Bronchial lymph node (tissue), 1 donor: ENCODE measurements around a stretch of chr18.

GRCh38 chr18:56873595-56874291 lies 222.6 kb downstream of the WDR7 start:
- PRO-cap = no peak

GRCh38 chr18:56975930-56976335 lies 171.0 kb upstream of the BOD1L2 start:
- PRO-cap = no peak

GRCh38 chr18:57258507-57258806 lies 93.9 kb upstream of the ST8SIA3 start:
- PRO-cap = no peak

DNA sequence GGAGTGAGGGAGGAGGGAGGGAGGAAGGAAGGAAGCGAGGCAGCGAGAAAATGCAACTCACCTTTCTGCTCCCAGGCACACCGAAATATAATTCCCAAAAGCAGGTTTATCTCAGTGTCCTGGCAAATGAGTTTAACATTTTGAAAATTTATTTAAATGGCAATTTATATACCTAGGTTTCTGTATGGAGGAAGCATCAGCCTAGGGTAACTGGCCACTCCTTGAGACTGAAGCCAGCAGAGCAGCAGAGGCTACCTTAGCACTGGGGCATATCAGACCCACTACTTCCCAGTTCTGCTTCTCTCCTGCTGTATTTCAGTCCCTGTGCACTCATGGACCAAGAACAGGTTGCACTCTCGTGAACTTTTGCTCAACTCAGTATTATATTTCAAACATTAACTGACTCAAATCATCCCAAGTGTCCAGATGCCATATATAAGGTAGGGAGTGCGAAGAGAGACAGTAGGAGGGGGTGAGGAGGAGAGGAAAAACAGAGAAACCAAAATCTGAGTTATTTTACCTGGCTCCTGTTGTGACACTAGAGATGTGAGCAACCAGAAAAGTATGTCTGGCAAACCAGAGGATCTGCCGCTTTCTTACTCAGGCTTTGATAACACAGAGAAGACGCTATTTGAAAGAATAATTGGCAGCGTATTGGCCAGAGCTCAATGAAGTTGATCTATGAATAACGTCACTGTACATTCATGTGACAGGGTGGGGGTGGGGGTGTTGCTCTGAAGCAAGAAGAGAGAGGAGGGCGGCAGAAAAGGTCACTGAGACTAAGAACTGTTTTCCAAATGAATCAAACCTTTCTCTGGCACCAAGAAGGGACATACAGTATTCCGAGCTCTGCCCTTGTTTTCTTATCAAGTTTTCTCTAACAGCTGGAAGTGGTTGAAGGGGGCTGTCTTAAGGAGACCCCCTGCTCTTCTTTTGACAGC lies 1.9 kb upstream of the ONECUT2 start:
- PRO-cap = no peak

GRCh38 chr18:57555249-57555540 lies 31.3 kb downstream of the FECH start:
- PRO-cap = unidirectional peak, minus-strand start at chr18:57555485

GRCh38 chr18:57662371-57662728 lies 40.7 kb upstream of the NARS1 start:
- PRO-cap = no peak

- PRO-cap = no peak
Observed at GRCh38 chr18:57773865-57774465, 29.1 kb downstream of the ATP8B1 start.

- PRO-cap = unidirectional peak, plus-strand start at chr18:57776240
Observed at GRCh38 chr18:57775910-57776321, 27.2 kb downstream of the ATP8B1 start.

DNA sequence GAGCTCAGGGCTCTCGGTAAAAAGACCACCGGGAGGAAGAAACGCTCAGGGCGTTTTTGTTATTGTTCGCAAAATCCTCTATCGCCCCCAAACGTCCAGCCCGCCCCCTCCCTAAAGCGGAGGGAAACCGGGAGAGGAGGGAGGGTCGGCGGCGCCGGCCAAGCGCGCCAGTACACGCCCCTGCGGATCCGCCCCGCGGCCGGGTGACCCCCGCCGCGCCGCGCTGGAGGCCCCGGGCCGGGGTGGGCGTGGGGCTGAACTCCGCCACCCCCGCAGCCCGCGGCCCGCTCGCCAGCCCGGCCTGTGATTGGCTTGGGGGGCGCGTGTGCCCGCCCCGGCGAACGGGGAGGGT lies 218 bp upstream of the NEDD4L start:
- PRO-cap = bidirectional peak, plus-strand start outside the sequence, minus-strand start at position 225 of the sequence

DNA sequence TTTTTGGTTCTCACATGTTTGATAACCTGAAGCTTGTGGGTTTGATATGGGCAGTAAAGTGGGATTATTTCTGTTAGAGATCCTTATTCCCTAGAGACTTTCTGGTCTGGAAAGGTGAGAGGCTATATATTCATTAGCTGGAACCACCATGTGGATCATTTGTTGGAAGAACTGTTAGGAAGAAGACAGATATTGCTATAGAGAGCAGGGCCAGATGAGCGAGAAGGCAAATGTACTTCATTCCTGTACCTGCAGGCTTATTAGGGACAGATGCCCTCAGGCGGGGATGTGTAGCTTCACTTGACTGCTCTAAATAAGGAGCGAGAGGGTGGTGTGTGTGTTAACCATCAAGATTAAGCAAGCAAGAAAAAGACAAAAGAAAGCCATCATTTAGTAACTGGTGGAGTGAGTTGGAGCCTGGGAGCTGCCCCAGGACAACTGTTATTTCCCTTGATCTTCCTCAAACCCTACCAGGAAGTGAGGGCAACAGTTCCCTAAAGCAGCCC lies 36.4 kb downstream of the NEDD4L start:
- PRO-cap = no peak

DNA sequence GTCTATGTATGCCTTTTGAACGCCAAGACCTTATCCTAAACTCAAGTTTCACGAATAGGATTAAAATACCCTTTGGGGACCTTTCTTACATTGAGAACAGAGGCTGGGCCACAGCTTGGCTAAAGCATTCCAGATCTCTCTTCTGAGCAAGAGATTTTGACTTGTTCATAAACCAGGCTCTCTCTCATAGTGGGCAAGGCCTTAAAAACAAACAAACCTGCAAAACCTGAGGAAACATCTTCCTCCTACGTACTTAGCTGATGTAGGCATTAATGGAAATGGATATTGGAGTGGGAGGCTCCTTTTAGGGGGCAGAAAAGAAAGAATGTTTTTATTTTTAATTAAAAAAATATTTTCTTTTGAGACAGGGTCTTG lies 56.4 kb downstream of the NEDD4L start:
- PRO-cap = no peak

GRCh38 chr18:58149167-58149773 lies 105.2 kb downstream of the NEDD4L start:
- PRO-cap = no peak

DNA sequence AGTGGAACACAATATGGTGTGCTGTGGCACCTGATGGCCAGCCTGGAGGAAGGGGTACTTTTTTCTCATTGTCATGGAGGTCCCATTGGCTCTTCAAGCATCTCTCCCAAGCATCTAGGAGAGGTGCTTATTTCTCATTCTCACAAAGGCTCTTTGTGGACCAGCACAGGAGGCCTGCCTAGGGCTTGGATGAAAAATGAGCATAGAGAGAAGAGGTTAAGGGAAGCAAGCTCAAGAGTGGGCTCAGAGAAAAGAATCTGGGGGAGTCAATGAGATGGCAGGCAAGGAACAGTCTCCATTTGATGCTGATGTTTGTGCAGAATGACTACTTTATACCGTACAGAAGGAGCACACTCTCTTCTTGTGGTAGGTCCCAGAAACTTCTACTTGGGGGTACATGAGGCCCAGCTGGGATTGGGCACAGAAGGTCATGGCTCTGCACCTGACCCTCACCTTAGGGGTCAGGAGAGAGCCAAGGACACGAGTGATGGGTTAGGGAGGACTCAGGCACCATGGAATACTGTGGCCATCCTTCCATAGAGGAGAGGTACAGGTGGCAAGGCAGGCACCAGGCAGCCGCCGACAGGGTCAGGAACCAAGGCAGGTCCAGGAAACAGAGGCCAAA lies 127.7 kb downstream of the NEDD4L start:
- PRO-cap = no peak

DNA sequence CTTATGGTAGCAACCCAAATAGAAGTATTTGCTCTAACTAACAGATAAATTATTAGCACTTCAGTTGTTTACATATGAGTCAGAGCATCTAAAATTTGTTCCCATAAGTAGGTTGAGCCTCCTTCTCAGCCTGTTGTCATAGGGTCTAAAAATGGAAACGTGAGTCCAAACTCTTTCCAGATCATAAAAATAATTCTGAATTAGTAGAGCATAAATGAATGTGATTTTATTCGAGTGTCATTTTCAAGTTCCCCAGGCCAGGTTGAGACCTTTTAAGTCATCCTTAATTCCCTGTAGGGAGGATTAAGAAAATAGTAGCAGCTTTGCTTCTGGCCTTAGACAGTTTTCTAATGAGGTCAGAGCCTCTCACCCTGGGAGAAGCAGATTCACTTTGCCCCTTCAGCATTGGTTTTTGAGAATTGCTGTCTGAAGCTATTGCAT lies 164.3 kb downstream of the NEDD4L start:
- PRO-cap = no peak

DNA sequence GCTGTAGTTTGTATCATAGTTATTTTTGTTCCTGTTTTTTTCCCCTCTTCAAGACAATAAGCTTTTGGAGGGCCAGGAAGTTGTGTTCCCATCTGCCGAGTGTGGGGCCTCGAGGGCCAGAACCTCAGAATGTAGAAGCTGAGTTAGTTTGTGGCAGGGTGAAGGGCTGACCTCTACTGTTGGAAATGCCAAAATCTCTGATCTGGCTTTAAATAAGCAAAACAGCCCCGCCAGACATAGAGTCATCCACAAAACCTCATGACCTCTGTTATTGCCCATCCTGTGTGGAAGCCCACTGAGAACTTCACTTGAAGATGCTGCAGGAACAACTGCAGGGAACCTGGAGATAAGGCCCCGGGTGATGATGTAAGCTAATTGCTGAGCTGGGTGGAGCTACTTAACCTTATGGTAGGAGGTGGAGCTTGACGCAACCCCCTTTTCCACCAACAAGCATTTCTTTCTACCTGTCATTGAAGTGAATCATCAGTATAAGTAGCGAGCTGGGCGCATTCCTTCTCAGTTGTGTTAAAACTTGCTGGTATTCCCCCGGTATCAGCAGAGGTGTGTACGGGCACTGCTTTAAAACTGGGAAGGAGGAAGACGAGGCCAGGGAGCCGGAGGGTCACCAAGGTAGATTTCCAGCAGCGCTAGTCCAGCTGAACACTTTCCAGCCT lies 177.2 kb downstream of the NEDD4L start:
- PRO-cap = unidirectional peak, plus-strand start at position 486 of the sequence

DNA sequence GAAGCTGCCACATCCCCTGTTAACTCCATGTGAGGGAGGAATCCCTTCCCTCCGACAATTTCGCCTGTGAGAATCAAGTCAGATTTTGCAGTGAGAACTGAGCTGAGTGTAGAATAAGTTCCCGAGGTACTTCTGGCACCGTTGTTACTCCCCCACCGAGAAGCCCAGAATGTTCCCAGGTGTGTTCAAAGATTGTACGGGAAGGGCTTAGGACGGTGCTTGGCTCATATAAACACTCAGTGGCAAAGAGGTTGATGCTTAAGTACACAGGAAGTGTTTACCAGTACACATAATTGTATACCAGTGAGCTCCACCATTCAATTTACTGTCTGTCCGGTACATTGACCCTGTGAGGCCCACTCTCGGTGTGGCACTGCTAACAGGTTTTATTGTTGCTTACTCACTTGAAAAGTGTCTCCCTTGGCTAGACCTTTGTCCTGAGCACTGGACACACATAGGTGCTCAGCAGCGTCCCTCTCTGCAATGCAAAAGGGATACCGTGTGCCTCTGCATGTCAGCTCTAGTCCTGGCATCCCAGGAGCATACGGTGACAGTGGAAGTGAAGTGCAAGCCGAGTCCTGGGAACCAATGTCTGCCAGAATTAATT lies 191.0 kb downstream of the NEDD4L start:
- PRO-cap = no peak

DNA sequence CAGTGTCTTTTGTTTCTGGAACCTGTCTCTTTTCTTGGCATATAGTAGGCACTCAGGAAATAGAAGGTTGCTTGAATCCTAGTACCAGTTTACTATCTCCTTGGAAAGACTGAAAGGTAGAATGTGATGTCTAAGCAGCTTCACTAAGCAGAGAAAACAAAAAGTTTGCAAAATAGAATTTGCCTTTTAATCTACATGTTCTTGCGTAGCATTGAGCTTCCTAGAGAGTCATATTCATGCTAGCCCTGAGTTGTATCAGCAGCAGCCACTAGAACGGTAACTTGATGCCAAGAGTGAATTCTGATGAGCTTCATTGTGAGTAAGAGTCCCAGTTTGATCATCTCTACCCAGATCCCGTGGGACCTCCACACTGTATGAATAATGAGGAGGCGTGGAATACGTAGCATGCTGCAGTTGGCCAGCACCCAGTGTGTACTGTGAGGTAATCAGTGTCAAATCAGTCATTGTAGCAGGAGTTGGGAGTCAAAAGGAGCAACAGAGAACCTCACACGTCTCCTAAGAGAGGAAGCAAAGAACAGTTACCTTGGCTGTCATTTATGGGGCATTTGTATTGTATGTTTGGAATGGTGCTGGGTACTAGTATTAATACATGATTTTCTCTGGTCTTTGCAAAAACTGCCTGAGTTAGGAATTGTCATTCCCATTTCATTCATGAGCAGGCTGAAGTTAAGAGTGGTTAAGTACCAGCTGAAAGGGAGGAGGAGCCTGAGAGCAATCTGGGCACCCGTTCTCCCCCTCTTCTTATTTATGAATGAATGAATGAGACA lies 197.9 kb downstream of the NEDD4L start:
- PRO-cap = no peak

GRCh38 chr18:58247119-58248078 lies 203.4 kb downstream of the NEDD4L start:
- PRO-cap = unidirectional peak, minus-strand start at chr18:58247683

DNA sequence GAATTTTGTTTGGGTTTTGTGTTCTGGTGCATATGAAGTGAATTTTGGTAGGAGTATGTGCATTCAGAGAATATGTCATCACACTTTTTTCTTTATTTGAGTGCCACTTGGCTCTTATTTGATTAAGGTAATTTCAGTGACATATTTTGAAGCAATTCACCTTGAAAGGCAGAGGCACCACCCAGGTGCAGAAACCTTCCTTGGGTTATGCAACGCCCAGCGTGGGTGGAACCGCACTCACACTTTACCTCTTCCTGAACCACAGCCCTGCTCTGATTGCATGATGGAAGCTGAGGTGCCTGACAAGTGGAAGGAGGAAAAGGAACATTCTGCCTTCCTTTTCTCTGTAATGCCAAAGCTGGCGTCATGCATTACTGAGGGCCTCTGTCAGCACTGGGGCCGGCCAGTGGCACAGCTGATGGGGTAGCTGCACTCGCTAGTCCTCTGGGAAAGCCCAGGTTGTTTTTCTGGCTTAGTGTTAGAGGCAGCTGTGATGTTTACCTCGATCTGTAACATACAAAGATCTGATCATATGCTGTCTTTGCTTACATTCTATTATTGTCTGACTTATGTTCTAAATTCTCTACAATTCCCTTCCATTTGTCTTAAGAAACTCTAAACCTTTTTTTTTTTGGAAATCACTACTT lies 266.5 kb downstream of the NEDD4L start:
- PRO-cap = no peak

DNA sequence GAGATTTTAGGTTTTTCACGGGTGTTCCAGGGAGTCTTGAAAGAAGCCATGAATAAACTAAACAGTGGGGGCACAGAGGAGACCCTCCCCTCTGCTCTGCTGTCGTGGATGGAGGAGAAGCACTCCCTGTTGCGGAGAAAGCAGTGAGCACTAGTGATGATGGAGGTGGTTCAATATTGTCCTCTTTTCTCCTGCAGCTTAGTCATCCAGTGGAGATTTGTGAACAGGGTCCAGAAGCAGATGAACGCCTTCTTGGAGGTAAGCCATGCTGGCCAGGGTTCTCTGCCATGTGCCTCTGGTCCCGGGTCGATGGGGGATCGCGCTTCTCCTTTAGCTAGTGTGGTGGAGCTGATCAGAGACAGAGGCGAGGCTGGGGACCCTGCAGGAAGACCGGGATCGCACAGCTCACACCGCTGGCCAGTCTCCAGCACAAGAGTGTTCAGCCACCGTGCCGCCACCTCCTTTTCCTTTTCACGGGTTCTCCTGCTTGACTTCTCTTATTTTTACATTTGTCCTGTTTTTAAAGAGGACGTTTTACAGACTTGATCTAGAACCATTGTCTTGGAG lies 243.5 kb downstream of the ALPK2 start:
- PRO-cap = no peak